ENCODE measurements around a stretch of chr10.

DNA sequence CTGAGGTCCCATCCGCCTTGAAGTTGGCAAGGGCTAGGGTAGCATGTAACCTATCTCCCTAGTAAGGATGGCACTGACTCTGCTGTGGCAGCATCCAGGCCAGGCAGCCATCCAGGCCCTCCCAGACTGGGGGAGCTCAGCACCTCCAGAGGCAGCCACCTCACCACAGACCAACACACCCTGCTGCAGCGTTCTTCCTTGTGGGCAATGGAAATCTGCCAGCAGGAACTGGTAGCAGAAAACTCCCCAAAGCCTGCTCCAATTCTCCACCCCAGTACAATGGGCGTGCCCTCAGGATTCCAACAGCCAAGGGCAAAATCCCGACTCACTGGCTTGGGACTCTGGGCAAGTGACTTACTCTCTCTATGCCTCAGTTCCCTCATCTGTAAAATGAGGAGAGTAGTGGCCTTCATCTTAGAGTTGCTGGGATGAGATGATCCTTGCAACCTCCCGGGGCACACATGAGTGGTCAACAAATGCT, 27.4 kb downstream of the DLG5 start:
- RRBS: no CpG with 5 or more reads among the region's 5 CpGs

DNA sequence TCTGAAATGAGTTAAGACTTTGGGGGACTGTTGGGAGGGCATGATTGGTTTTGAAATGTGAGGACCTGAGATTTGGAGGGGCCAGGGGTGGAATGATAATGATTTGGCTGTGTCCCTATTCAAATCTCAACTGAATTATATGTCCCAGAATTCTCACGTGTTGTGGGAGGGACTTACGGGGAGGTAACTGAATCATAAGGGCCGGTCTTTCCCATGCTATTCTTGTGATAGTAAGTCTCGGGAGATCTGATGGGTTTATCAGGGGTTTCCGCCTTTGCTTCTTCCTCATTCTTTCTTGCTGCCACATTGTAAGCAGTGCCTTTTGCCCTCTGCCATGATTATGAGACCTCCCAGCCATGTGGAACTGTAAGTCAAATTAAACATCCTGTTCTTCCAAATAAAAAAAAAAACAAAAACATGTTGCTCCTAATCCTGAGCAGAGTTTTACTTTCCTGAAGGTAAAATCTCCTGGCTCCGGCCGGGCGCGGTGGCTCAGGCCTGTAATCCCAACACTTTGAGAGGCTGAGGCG, 22.1 kb downstream of the DLG5 start:
- RRBS: no CpG with 5 or more reads among the region's 10 CpGs

- RRBS: 92% methylated on average over 4 of the region's 25 CpGs
Measured at GRCh38 chr10:78176439-78177428, 143.1 kb downstream of the RPS24 start.

- RRBS: no CpG with 5 or more reads among the region's 7 CpGs
Measured at GRCh38 chr10:78312209-78312837, 278.7 kb downstream of the RPS24 start.

DNA sequence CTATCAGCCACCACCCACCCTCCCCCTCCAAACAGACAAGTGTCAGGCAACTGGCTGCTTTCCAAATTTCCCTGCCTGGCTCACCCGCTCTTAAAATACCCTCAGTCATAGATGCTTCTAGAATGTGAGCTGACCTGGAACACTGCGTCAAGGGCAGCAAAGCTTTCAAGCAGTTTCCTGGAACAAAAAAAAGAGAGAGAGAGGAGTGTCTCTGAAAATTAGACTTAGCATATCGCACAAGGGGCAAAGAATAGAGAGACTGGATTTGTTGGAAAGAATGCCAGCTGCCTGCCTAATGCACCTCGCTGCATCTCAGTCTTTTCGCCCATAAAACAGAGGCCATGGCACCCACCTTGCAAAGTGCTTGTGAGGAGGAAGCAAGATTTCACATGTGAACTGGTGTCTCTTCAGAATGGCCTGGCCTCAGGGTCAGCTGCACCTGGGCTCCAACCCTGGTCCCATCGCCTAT, 340.9 kb upstream of the ZMIZ1 start:
- RRBS: no CpG with 5 or more reads among the region's 6 CpGs

DNA sequence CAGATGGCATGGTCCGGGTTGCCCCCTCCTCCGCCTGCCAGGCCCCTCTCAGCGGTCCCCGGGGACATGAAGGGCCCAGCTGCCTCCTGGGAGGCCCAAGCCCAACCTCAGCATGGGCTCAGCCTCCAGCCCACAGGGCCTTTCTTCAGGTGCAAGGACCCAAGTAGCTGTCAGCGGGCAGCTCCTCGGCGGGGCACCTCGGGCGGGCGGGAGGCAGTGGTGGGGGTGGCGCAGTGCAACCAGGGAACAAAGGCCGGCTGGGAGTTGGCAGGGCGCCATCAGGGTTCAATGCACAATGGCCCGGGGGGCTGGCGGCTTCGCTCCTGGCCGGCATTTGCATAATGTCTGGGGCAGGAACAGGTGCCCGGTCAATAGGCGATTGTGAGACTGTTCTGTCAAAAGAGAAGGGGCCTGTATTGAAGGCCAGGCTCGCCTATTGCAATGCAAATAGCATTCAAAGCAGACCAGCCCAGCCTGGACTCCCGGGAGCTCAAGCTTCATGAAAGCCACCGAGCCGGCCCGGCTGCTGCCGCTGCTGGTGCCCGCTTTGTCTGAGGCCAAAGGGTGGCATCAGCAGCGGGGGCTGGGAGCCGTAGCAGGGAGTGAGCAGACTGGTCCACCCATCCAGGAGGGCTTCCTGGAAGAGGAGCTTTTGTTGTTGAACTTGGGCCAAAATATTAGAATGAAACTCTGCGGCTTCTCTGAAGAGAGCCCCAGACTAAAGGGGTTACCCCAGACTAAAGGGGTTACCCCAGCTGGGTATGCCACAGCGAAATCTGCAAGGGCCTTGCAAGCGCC, 155.0 kb upstream of the ZMIZ1 start:
- RRBS: 46% methylated on average over 9 of the region's 31 CpGs

DNA sequence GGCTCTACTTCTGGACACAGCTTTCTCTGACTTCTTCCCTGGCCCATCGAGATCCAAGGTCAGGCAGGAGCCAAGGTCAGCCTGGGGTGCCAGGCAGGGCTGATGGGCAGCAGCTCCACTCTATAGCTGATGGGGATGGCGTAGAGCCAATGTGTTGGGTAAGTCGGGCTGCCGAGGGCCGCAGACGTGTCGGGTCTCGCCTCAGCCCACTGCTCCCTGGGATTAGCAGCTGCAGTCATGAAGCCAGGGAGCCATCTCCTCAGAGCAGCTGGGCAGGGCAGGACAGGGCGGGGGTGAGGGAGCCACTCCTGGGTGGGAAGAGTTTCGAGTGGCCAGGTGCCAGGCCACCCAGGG, 117.8 kb upstream of the ZMIZ1 start:
- RRBS: no CpG with 5 or more reads among the region's 10 CpGs

DNA sequence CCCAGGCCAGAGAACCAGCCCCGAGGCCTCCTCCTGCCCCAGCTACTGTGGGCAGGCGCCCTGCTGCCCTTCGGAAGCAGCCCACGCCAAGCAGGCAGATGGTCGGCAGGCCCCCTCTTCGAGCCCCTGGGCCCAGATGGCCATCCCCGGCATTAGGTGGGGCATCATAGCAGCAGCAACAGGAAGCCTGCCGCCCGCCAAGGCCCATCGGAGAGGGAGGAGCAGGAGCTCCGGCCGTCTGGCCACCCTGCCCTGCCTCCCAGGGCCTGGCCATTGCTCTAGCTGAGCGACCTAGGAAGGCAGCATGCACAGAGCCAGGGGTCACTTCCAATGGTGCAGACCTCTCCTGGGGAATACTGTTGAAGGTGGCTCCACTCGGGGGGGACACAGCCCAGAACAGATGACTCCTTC, 105.0 kb upstream of the ZMIZ1 start:
- RRBS: 70% methylated on average over 3 of the region's 14 CpGs

DNA sequence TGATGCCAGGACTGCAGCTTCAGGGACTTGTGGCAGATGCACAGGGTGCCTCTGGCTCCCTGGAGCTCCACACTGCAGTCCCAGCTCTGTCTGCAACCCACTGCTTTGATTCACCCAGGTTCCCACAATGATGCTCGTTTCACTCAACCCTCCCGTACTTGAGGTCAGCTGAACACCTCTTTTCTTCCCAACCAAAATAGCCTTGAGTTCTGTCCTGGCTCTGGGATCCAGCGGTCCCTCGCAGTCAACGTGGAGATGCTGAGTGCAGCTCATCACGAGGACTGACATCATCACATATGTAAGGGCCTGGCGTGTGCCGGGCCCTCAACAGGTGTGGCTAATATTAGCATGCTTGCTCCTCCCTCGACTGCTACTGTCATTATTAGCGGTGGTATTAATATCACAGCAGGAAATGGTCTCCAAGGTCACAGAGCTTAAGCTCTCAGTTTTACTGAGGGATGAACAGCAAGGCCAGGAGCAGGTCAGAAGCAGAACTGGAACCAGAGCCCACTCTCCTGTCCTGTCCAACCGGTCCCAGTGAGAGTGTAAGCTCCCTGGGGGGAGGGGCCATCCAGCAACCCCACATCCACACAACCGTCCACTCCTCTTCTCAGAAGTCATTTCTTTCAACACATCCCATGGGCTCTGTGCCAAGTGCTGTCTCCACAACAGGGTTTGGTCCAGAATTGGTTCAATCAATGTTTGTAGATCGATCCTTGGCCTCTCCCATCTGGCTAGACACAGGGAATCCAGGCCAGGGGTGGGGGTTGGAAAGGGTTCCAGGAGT, 45.5 kb upstream of the ZMIZ1 start:
- RRBS: no CpG with 5 or more reads among the region's 13 CpGs

GRCh38 chr10:79078612-79079592, 10.1 kb downstream of the ZMIZ1 start:
- RRBS: no CpG with 5 or more reads among the region's 9 CpGs

DNA sequence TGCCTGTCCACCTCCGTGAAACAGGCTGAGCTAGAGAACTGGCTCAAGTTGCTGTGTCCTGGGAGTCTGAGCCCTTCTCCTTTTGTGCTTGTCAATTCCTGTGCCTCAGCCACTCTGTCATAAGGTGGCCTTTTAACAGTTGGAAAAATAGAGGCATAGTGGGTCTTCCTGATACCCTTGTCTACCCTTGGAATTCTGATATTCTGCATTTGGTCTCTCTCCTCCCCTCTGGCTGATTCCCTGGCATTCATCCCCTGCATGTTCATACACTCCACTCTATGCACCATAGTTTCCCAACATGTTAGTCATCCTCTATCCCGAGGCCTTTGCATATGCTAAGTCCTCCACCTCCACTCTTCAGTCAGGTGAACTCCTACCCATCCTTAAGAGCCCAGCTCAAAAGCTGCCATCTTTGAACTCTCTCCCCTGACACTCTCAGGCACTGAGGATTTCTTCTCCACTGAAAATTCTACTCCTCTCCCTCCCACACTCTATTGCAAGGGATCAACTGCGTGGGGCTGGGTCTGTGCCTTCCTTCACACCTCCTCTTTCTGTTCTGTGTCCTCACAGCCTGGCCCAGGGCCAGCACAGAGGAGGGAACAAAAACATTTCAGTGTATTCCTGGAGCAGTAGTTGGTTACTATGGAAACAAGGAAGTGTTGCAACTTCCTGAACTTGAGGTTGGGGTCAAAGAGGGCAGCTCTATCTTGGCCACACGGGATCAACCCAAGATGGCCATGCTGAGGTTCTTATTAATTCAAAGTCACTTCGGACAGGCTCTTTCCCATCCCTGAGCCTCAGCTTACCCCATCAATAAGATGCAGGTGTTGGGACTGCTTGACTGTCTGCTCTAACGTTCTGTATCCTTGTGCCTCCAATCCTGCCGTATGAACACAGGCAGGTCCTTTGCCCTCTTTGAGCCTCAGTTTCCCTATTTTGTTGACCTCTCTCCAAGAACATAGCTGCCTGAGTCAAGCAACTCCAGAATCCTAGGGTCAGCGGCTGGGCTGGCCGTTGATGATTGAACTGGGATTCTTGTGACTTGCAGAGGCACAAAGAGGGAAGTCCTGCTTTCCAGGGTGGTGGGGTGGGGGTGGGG, 15.4 kb downstream of the ZMIZ1 start:
- RRBS: no CpG with 5 or more reads among the region's 9 CpGs

DNA sequence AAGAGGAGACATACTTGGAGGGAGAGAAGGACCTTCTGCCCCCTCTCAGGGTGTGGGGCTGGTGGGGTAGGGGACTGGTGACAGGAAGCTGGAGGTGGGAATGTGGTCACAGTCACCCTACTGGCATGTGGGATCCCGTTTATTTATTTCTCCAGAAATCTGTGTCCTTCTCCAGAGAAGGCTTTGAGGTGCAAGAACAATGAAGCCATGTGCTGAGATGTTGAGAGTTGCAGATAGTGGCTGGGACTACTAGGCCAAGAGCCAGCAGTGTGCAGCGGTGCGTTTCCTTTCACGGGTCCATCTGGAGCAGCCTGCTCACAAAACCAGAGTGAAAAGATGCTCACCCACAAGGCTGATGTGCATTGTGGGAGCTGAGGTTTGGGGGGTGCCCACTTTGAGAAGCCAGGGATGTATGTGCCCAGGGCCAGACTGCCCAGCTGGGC, 21.7 kb downstream of the ZMIZ1 start:
- RRBS: no CpG with 5 or more reads among the region's 4 CpGs

- RRBS: 56% methylated on average over 3 of the region's 6 CpGs
Measured at GRCh38 chr10:79133945-79134310, 65.2 kb downstream of the ZMIZ1 start.

DNA sequence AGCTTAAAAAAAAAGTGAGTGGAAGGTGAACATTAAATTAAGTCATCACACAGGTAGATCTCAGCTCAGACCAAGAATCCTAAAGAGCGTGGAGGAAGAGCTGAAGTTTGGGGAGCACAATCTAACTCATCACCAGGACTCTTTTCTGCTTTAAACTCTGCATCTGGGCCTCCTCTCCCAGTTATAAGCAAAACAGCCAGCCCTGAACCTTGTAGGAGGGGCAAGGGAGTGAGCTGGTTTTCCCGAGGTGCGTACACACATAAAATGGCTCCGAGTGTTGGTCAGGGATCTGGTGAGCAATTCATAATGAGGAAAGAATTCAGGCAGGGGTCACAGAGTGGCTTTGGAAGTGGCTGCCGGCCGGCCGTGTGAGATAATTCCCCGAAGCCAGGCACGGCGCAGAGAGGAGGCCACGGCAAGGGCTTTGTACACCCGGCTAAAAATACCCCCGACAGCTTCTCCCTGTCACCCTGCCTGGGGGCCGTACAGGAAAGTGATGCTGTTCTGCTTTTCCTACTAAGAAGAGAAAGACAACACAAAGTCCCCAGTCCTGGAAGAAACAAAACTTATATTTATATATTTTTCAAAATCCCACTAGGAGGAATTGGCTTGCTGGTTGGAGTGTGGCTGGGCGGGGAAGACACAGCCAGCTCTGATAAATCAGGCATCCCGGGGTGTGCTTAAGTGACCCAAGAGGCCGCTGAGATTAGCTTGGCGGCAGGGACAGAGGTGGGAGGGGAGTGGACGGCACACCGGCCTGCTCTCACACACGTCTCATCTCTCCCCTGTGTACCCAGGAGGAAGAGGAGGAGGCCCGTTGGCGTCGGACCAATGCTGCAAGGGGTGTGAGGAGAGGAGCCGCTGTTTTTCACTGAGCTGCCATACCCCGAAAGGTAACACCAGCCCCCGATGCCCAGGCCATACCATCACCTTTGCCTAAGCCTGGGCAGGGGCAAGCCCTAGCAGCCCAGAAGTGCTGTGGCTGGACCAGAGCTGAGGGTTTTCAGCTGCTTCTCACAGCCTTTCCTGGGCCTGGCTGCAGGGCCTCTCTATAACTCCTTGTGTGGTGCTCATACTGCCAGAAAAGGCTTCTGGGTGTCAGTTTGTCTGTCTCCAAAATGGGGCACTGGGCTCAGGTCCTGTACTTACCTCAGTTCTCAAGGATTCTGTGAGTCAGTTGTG, 70.5 kb downstream of the ZMIZ1 start:
- RRBS: 63% methylated on average over 10 of the region's 27 CpGs

- RRBS: 87% methylated on average over 6 of the region's 8 CpGs
Measured at GRCh38 chr10:79152396-79152813, 83.6 kb downstream of the ZMIZ1 start.

DNA sequence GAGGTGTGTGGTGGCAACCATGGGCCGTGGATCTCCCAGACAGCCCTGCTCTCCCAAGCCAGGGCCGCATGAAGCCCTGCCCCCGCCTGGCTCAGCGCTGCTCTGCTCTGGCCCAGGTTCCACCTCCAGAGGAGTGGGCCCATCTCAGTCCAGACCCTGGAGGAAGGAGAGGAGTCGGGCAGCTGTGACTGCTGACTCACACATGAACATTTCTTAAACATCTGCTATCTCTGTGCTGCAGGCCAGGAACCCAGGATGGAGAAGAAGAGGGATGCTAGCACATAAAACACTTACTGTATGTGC, 110.0 kb downstream of the ZMIZ1 start:
- RRBS: no CpG with 5 or more reads among the region's 5 CpGs

DNA sequence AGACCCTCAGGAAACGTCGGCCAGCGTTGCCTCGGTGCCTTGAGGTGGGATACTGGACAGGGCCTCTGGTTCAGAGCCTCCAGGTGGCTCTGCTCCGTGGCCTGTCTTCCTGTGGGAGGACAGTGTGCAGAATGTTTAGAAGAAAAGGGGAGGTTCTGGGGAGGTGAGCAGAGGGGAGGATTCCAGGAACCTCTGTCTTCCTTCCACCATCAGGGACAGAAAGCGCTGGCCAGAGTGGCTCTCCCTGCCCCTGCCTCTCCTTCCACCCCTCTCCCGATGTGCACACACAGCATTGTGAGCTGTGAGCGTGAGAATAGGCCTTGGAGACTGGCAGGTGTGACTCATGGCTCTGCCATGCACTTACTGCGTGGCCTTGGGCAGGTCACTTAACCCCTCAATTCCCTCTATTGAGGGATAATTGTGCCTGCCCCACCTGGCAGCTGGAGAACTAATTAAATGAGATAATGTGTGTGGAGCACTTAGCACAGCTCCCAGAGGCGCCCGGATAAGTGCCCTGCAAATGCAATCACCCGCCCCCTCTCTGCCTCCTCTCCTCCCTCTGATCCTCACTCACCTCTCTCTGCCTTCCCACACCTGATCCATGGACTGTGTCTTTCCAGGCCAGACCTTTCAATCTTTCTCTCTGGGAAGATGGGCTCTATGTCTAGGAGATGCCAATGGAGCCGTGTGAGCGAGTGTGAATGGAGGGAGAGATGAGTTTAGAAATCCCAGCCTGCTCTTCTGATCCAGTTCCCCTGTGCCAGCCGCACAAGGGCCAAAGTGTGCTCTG, 115.5 kb downstream of the ZMIZ1 start:
- RRBS: no CpG with 5 or more reads among the region's 15 CpGs

DNA sequence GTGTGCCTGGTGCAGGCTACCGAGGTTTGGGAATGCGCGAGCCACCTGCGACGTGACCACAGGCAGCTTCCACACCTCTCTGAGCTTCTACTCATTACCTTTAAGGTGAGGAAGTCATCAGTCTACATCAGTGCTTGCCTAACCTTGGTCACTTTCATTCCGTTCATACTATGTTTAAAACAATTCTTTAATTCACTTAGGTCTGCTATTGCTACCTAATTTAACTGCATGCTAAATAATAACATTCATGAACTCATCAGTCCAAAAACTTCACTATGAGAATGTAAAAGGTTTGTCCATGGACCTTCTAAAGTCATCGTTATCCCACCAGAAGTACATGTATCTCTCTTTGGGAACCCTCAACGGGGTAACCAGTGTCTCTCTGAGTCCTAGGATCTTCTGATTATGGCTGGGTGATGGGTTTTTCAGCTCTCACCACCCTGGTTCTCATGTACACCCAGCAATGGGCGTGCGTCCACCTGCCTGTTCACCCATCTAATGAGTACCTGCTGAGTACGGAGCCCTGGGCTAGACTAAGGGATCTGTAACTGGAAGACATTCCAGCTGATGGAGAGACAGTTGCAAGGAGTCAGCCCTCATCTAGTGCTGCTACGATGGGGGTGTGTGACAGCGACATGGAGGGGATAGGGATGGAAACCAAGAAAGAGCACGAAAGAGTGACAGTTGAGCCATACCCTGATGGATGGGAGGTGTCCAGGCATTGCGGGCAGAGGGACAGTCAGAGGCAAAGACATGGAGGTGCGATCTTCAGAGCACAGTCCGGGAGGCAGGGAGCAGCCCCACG, 124.5 kb downstream of the ZMIZ1 start:
- RRBS: no CpG with 5 or more reads among the region's 18 CpGs

DNA sequence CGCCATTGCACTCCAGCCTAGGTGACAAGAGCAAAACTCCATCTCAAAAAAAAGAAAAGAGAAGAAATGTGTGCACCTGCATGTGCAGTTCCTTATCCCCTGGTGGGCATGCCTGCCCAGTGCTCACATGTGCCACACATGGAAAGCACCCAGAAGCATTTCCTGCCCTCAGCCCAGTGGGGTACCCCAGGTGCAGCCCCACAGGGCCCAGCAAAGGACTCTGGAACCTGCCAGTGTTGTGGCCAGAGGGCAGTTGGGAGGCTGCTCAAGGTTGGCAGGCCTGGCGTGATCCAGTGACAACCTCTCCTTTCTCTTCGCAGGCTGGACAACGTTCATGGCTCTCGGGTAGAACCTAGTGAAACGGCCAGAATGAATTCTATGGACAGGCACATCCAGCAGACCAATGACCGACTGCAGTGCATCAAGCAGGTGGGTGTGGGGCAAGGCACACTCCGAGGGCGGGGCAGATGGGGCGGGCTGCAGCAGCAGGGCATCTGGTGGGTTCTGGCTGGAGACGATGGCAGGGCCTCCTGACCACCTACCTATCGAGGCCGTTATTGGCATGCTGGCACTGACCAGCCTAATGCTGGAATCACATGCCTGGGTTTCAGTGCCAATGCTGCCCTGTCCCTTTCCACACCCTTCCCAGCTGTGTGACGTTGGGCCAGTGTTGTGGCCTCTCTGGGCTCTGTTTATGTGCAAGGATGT, 132.7 kb downstream of the ZMIZ1 start:
- RRBS: no CpG with 5 or more reads among the region's 14 CpGs

DNA sequence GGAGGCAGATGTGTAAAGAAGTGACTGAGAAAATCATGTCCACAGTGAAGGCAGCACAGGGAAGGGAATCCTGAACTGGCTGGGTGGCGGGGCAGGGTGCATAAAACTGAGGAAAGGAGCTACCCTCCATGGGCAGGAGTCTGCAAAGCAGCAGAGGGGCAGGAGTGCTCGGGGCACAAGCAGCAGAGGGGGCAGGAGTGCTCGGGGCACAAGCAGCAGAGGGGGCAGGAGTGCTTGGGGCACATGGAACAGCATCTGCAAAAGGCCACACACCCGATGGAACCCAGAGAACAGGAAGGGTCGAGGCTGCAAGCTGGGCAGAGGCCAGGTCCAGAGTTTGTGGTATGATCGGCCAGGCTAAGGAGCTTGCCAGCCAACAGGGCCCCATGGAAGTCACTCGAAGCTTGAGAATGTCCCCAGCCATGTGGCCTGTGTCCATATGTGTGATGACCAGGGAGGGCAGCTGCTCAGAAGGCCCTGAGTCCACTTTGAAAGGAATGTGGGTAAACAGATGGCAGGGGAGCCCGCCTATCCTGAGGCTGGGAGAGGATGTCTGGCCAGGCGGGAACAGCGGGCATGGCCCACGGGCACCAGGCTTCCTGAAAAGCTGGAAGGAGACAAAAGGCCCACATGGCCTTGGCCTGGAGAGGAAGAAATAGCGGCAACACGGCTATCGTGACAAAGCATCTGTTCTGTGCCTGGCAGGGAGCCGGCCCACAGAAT, 138.1 kb upstream of the PPIF start:
- RRBS: no CpG with 5 or more reads among the region's 15 CpGs